Caco-2 (cell line): ENCODE results near the gene ZBTB14.

DNA sequence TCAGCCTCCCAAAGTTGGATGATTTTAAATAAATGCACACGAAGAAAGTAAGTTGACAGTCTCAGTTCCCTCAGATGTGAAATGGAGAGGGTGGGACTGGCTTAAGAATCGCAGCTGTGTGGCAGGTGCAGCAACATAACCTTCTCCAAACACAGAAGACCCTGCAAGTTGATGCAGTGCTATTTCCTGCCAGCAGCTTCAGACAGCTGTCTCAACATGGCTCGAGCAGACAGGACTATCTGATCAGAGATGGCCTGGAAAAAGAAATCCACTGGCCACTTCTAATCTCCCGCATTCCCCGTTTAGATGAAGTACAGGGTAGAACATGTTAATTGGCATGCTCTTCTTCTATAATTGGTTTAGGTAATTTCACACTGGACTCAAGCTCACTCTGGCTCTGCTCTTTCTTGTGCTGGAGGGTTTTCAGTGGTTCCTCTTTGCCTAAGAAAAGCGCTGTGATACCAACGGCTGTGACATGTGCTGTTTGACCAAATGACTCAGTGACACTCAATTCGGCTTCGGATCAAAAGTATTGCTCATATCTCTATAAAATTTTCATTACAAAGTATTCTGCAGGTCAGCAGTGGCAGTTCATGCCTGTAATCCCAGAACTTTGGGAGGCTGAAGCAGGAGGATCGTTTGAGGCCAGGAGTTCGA is 40.2 kb downstream of the MYOM1 start:
- PRO-cap: no peak
- RRBS: no CpG with 5 or more reads among the region's 11 CpGs

- PRO-cap: no peak
- RRBS: no CpG with 5 or more reads among the region's 43 CpGs
Measured at GRCh38 chr18:3214556-3215253, 5.1 kb downstream of the MYOM1 start.

GRCh38 chr18:3247957-3248561 is 458 bp downstream of the MYL12A start:
- PRO-cap: unidirectional peak, minus-strand start at chr18:3248204
- RRBS: 2% methylated on average over 17 of the region's 29 CpGs

GRCh38 chr18:3250510-3251435 is 3.2 kb downstream of the MYL12A start:
- PRO-cap: no peak
- RRBS: no CpG with 5 or more reads among the region's 8 CpGs

GRCh38 chr18:3446566-3447018 is 3.4 kb upstream of the TGIF1 start:
- PRO-cap: no peak
- RRBS: no CpG with 5 or more reads among the region's 1 CpG

DNA sequence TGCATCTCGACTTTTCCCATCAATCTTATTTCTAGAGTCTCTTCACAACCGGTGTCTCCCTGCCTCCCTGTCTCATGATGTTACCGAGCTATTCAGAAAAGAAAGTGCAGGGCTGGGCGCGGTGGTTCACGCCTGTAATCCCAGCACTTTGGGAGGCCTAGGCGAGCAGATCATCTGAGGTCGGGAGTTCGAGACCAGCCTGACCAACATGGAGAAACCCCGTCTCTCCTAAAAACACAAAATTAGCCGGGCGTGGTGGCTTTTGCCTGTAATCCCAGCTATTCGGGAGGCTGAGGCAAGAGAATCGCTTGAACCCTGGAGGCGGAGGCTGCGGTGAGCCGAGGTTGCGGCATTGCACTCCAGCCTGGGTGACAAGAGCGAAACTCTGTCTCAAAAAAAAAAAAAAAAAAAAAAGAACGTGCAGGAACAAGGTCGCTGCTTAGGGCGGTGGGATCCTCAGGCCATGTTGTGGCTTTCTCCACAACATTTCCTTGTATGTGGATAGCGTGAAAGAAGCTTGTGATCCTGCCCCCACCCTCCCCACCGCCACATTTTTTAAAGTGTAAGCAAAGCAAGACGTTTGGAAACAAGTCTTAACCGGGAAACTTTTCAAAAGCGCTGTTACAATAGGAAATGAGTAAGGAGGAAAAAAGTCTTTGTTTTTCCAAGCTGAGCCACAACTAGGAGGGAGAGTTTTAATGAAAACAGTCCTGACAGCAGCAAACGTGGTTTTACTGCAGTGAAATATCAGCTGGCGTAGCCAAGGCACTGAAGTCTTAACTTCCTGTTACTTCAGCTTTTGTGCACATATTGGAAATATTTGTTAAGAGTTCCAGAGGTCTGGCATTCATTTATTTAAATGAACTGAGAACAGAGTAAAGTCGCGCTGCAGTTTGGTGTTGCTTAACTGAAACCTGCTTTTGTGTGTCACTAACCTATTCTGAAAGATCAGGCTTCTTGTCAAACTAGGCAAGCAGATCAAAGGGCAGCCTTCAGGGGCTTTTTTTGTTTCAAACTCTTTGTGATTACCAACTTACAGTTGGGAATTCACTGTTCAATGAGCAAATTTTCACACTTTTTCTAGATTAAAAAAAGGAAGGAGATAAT is 3.7 kb downstream of the TGIF1 start:
- PRO-cap: unidirectional peak, minus-strand start at position 468 of the sequence; unidirectional peak, minus-strand start at position 497 of the sequence; bidirectional peak, plus-strand start at position 858 of the sequence, minus-strand start at position 770 of the sequence
- RRBS: no CpG with 5 or more reads among the region's 31 CpGs

- PRO-cap: no peak
- RRBS: no CpG with 5 or more reads among the region's 7 CpGs
Measured at GRCh38 chr18:3495566-3496116, 45.7 kb downstream of the TGIF1 start.

DNA sequence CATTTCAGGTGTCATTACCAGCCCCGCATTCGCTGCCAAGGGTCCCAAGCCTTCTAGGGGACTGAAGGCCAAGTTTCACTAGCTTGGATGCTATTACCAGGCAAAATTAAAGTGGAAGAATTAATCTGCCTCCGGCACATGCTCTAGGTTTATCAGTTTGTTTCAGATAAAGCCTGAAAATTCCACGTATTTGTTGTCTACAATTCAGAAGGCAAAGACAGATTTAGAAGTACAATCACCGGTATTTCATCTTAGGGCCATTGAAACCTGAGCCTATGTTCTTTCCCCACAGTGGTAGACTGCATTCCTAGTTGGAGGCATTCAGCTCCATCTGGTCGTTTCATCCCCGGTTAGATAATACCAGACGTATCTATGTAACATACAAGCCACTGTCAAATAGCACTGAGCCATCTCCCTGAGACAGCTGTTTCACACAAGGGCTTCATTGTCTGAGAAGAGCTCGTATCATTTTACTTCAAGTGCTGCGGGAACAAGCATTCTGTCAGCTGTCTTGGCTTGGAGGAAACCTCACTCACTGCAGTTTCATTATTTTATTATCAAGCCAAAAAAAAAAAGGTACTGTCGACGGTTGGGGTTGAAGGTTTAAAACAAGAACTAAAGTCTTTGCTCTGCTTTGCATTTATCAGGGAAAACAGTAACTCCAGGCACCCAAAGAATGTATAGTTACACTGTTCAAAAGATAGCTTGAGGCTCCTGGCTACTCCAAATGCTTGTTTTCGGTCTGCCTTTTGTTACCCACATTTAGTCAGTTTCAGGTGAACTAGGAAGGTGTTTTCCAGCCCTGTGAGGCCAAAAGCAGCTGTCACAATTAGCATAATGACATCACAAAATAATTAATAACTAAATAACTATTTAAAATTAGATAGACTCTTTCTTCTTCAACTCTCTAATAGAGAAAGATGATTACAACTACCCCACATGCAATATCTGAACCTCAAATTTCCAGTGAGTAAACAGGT is 76.7 kb downstream of the TGIF1 start:
- PRO-cap: bidirectional peak, plus-strand start at position 468 of the sequence, minus-strand start at position 333 of the sequence
- RRBS: 34% methylated on average over 4 of the region's 13 CpGs

GRCh38 chr18:3541715-3542236 is 91.8 kb downstream of the TGIF1 start:
- PRO-cap: no peak
- RRBS: no CpG with 5 or more reads among the region's 5 CpGs

GRCh38 chr18:3723039-3723324 is 273.0 kb downstream of the TGIF1 start:
- PRO-cap: no peak
- RRBS: no CpG with 5 or more reads among the region's 1 CpG

- PRO-cap: no peak
- RRBS: no CpG with 5 or more reads among the region's 1 CpG
Measured at GRCh38 chr18:3723325-3723512, 273.2 kb downstream of the TGIF1 start.

- PRO-cap: no peak
- RRBS: no CpG with 5 or more reads among the region's 5 CpGs
Measured at GRCh38 chr18:3870770-3871405, 420.9 kb downstream of the TGIF1 start.

DNA sequence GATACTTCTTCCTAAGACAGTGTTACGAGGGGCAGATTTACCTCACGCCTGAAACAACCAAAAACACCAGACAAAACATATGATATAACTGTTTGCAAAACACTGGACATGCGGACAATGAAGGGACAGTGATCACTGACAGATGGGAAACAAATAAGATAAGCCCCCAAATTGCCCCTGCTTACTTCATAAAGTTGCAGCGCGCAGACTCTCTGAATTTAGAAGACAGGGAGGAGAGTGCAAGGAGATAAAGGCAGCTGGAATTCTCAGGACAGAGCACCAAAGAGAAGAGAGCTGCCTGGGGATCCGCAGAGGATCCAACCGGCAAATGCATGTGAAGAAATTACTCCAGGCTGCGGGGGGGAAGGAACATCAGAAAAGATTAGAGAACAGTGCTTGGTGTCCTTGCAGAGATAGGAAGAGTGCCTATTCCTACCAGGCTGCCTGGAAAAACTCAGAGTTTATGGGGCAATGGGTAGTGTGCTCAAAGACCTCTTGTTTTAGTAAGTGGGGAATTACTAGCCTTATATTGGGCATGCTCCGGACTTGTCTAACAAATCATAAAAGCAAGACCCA is 500.3 kb downstream of the DLGAP1 start:
- PRO-cap: no peak
- RRBS: no CpG with 5 or more reads among the region's 9 CpGs

- PRO-cap: no peak
- RRBS: no CpG with 5 or more reads among the region's 8 CpGs
Measured at GRCh38 chr18:4453191-4453756, 1.8 kb downstream of the DLGAP1 start.

GRCh38 chr18:4630430-4630629 is 175.2 kb upstream of the DLGAP1 start:
- PRO-cap: no peak
- RRBS: no CpG with 5 or more reads among the region's 1 CpG

GRCh38 chr18:5058651-5059383 is 138.2 kb downstream of the AKAIN1 start:
- PRO-cap: no peak
- RRBS: no CpG with 5 or more reads among the region's 8 CpGs

- PRO-cap: bidirectional peak, plus-strand start at chr18:5295676, minus-strand start at chr18:5295718; bidirectional peak, plus-strand start at chr18:5296350, minus-strand start at chr18:5296020
- RRBS: 3% methylated on average over 45 of the region's 135 CpGs
Measured at GRCh38 chr18:5295588-5296574, at the start of gene ZBTB14. Gene ZBTB14 (minus strand): TSS chr18:5295726.

- PRO-cap: bidirectional peak, plus-strand start at chr18:5297010, minus-strand start at chr18:5296903
- RRBS: no CpG with 5 or more reads among the region's 28 CpGs
Measured at GRCh38 chr18:5296830-5297327, 1.4 kb upstream of the ZBTB14 start.

DNA sequence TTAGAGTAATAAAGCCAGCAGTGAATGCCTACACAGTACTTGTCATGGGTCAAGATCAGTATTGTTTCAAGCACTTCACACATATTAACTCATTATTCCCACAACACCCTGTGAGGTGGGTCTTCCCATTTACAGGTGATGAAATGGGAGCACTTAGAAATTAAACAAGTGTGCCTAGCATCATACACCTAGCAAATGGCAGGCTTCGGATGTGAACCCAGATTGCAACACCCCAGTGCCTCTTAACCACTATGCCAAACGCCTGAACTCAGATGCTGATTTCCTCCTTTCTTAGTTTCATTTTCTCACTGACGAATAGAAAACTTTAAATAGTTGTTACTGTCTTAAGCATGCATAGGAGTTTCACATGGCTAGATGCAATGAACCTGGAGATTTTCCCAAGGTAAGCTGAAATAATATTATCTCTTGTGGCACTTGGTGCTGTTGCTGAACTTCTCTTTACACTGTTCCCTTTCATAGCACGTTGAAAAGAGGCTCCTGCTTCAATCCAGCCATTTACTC is 14.6 kb upstream of the ZBTB14 start:
- PRO-cap: no peak
- RRBS: no CpG with 5 or more reads among the region's 4 CpGs

- PRO-cap: no peak
- RRBS: no CpG with 5 or more reads among the region's 14 CpGs
Measured at GRCh38 chr18:5395409-5395999, 100.0 kb upstream of the ZBTB14 start.